Endometrial microvascular endothelial cells (primary cell): ENCODE results near the genes MYL7, NPC1L1, PPIA and PURB.

- RAMPAGE, long total RNA = no peak
Observed at GRCh38 chr7:44059925-44060428, 5.4 kb downstream of the PGAM2 start.

DNA sequence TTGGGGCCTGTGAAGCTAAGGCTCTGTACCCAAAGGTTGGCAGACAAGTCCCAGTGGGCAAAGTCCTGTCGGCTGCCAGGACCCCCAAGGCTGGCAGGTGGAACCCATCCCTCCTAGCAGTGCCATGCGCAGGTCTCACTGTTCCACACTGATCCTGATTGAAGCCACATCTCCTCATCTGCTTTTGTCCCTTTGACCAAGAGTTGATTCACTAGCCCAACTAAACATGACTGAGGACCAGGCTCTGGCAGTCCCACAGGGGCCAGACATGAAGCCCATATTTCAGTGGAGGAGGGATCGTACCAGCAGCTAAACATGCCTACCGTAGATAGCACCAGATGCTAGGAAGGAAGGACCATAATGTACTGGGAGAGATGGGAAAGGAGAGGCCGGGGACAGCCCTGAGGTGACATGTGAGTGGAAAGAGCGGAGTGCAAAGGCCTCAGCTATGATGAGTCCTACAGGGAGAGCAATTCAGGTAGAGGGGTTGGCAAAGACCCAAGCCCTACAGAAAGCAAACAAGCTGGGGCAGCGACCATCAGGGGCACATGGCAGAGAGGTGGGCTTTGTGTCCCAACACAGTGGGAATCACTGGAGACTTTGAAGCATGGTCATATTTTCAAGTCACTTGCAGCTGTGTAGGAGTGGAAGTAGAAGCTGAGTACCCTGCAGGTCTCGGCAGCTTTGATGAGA, 1.5 kb upstream of the PGAM2 start:
- RAMPAGE, long total RNA = no peak

DNA sequence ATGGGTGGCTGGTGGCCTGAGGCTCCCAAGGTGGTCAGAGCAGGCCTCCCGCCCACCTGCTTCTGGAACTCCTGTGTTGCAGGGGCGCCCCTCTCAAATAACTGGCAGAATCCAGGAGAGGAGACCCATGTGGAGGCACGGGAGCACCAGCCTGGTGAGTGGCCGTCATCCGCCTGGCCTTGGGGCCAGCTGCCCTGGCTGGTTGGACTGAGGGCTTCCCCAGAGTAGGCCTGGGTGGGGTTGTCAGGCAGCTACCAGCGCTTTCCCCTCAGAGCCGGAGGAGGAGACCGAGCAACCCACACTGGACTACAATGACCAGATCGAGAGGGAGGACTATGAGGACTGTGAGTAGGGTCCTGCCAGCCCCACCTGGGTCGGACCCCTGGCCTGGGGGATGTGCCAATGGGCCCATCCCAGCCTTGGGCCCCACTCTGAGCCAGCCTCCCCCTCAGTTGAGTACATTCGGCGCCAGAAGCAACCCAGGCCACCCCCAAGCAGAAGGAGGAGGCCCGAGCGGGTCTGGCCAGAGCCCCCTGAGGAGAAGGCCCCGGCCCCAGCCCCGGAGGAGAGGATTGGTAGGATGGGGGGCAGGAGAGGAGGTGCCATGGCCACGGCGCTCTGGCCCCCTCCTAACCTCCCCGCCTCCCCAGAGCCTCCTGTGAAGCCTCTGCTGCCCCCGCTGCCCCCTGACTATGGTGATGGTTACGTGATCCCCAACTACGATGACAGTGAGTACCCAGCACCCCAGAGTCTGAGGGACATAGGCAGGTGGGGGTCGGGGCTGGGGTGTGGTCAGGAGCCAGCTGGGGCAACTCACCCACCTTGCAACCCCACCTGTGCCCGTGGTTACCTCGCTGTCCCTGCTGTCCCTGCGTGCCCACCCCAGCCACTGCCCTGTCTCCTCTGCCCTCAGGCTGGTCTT, 3.5 kb downstream of the AEBP1 start:
- RAMPAGE, long total RNA = no peak

- RAMPAGE, long total RNA = no peak
Observed at GRCh38 chr7:44114737-44115410, 8.5 kb downstream of the POLD2 start.

GRCh38 chr7:44141205-44141716, at the start of gene MYL7:
TSS of gene MYL7 (minus strand) at chr7:44141332.
- RAMPAGE, long total RNA = no peak

DNA sequence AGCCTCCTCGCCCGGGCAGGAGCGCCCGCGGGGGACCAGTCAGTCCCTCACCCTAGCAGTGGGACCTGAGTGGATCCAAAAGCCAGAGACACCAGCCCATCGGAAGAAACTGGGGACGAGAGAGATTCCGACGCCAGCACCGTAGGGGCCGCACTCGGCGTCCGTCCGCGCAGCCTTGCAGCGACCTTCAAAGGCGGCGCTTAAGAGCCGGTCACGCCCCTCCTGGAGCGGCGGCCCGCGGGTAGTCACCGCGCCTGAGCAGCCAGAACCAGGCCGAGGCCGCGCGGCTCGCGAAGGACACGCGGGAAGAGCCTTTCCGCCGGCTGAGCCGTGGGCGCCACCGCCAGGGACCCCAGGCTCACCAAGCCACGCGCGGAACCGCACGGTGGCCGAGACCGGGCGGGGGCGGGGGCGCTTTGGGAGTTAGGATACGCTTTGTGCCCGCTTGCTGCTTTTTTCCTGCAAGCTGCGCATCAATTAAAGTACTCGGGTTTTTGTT, 15.7 kb downstream of the CAMK2B start:
- RAMPAGE, long total RNA = no peak

DNA sequence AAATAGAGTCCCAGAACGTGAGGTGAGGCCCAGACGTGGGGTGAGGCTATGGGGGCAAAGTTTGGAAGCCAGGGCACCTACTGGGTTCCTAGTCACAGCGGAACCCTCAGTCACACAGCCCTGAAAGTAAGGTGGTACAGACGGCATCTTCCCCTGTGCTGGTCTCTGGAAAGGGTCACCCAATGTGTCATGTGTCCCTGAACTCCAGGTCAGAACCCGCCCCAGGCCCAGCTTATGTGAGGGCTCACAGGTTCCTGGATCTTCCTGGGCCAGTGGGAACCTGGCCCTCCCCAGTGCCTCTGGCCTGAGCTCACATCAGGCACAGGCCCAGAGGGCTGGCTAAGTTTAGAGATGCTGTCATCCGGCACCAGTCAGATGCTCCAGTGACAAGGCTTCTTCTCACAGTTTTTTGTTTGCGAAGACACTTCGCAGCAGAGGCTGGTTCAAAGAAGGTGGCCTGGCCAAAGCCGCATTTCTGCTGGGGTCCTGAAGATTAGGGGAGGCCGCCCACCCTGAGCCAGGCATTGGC, 11.8 kb downstream of the CAMK2B start:
- RAMPAGE, long total RNA = no peak

DNA sequence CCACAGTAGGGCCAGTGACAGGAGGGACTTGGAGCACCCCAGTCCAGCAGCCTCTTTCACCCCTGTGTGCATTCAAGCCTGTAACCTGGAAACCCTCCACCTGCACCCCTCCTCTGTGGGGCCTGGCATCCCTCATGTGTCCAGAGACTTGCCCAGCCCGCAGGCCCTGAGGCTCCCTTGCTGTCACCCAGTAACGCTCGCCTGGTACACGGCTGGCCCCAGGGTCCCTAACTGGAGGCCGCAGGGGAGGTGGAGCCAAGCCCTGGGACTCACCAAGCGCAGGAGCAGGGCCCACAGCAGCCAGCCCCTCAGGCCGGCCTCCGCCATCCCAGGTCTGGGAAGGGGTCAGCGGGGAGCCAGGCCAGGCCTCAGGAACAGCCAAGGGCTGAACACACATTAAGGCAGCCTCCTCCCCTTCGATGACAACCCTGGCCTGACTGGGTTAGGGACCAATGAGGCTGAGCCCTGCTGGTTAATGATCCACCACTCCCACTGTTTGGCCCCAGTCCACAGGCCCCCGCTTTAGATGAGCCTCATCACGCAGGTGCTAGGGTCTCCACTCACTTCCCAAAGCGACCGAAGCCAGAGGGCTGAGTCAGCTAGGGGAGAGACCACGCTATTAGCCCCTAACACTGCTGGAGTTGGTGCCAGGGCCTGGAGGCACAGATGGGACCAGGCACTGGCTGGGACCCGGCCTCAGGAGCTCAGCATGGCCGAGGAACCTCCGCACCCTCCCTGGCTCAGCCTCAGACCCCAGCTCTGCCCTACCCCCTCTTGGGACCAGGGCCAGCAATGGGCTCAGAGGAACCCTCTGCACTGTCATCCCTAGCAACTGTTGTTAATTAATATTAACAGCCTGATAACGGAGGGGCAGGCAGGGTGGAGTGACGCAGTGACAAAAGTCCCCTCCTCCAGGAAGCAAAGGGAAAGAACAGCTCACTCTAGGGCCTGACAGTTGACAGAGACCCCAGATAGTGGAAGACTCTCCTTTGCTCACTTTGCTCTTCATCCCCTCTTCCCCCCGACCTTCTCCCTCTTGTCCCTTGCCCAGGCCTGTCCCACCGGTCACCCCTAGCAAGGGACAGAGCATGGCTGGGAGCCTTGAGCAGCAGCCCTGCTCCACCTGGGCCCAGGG, at the start of gene NPC1L1:
Gene NPC1L1, minus strand, starts transcription at position 398 of the 1,135 bp plus-strand sequence.
- RAMPAGE, long total RNA = no peak

DNA sequence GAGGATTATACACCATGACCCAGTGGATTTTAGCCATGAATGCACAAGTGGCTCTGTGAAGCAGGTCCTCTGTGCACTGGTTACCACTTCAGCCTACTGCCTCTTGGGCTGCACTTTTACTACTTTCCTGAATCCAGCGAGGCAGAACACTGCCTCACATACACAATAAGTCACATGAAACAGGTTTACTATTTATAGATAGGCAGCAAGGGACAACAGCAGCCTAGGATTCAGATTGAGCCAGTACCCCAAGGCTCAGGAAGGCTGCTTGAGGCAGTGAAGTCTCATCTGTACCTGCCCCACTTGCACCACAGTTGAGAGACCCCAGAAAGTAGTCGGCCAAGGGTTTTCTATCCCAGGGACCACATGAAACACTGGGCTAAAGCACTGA, 10.4 kb upstream of the OGDH start:
- RAMPAGE, long total RNA = no peak

GRCh38 chr7:44629700-44630386, 23.4 kb downstream of the OGDH start:
- RAMPAGE, long total RNA = no peak

DNA sequence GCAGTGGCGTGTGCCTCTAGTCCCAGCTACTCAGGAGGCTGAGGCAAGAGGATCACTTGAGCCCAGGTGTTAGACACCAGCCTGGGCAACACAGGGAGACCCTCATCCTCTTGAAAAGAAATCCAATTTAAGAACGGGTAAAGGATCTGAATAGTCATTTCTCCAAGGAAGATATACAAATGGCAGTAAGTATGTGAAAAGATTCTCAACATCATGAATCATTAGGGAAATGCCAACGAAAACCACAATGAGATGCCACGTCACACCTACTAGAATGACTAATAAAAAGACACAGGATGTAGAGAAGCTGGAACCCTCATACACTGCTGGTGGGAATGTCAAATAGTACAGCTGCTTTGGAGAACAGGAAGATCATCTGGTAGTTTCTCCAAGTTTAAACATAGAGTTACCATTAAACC, 13.3 kb upstream of the ZMIZ2 start:
- RAMPAGE, long total RNA = no peak

DNA sequence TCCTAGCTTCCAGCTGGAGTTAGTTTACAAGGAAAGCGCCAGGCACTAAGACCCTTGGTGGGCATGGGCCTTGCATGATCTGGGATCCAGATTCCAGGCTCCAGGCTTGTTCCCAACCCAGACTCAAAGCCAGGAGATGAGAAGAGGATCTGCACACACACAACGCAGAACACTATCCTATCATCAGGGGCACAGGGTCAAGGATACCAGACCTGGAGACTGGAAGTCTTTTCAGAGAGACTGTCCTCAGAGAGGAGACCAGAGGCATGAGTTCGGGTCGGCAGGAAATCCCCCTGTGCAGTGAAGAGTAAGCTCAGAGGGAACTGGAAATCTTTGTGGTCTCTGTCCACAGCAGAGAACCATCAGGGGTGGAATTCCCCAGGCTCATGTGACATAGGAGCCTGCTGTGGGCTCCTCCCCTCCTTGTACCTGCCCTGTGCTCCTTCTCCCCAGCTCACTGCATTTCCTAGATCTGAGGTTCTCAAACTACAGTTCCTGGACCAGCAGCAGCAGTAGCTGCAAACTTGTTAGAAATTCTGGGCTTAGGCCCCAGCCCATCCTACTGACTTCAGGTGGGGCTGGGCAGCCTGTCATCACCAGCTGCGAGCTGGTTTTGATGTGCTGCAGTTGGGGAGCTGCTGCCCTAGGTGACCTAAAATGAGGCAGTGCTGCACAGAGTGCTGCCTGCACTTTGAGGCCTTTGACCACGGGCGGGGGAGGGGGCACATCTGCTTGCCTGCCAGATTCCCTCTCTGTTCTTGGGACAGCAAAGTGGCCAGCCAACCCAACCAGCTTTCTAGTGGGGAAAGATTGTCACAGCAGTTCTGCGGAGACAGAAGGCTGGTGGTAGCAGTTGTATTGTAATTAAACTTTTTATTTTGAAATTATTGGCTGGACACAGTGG, 2.4 kb downstream of the ZMIZ2 start:
- RAMPAGE, long total RNA = no peak

GRCh38 chr7:44795616-44796811, at the start of gene PPIA:
TSS of gene PPIA (plus strand) at chr7:44796681.
- RAMPAGE, long total RNA = start-site peak on the plus strand at chr7:44796677-44796721, 13,135 and 8,751 reads in 2 replicates

GRCh38 chr7:44824127-44824779, 23.6 kb downstream of the H2AZ2 start:
- RAMPAGE, long total RNA = no peak

- RAMPAGE, long total RNA = no peak
Observed at GRCh38 chr7:44834013-44834823, 13.7 kb downstream of the H2AZ2 start.

GRCh38 chr7:44883429-44884067, 1.8 kb downstream of the PURB start:
- RAMPAGE, long total RNA = no peak

DNA sequence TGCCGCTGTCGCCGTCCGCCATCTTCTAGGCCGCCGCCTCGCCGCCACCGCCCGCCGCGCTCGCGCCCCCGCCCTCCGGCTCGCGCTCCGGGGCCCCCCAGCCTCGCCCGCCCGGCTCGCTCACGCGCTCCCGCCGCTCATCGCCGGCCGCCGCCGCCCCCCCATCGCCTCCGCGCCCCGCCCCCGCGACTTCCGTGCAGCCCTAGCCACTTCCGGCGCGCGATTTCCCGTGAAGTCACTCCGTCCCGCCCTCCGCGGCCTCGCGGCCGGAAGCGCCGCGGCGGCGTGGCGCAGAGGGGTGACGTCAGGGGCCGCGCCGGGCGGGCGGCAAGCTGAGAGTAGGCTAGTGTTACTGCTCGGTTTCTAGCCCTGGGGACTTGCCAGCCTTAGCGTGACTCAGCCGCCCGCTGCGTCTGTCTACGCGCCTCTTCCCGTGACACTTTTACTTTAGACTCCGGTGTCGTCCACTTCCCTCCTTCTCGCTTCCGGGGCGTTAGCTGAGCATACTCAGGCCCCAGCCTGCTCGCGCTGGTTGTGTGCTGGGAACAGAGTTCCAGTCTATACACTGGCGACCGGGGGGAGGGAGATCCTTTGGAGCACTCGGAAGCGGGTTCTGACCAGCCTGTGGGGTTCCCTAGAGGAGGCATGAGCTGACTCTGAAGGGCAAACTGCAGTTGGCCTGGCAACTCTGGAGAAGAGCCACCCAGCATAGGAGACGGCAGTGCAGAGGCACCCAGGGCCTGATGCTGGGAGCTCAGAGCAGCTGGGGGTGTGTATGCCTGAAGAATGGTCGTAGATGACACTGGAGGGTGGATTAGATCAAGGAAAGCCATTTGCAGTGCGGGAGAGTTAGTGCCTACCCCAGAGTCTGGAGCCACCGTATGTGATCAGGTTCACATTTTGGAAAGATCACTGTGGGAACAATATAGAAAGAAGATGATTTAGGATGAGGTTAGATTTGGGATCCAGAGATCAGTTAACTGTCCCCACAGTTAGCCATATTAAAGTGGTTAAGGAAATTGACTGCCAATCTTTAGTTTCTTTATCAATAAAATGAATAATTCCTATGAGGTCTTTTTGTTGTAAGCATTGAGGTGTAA, at the start of gene PURB:
Gene PURB, minus strand, starts transcription at position 204 of the 1,100 bp plus-strand sequence.
- RAMPAGE, long total RNA = no peak

- RAMPAGE, long total RNA = no peak
Observed at GRCh38 chr7:44953227-44953609, 25.6 kb downstream of the MYO1G start.

DNA sequence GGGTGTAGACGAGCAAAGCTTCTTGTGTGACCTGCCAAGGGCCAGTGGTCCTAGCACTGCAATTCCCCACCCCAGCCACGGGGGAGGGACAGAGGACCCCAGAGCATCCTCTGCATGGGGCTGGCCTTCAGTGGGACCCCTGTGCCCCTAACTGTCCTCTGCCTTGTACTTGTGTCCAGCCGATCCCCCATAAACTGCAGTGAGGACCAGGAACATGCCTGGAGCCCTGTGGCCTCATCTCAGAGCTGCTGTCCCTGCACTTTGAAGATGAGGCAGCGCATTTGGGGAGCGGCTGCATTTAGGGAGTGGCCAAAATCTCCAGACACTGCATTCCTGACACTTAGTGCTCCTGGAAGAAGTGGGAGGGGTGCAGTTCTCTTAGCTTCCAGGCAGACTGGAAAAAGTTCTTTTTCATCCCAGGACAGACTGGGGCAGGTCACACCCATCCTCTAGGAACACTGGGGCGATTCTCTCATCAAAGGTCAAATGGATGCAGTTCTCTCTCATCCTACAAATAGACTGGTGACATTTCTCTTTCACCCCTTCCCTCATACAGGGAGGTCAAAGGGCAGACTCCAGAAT, 849 bp upstream of the MYO1G start:
- RAMPAGE, long total RNA = no peak

GRCh38 chr7:45098973-45099767, 10.4 kb upstream of the NACAD start:
- RAMPAGE, long total RNA = no peak